ENCODE data around the genes KIAA1614, TEDDM1, NPL and LAMC1.

DNA sequence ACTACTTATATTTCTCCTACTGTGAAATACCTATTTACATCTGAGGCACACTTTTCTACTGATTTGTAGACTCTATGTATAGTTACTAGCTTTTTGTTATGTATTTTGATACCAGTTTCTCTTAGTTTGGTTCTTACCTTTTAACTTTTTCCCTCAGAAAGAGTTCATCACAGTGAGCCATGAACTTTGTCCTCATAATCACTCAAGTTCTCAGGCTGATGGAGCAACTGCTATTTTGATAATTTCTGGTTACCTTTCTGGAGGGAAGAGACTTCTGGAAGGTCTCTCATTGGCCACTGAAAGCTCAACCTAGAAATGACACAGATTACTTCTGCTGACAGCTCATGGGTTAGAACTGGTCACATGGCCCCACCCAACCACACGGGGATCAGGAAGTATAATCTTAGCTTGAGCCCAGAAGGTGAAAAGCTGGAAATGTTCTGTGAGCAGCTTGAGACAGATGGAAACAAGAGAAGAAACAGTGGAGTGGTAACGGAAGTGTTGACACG, 22.2 kb upstream of the XPR1 start:
- PRO-cap = no peak

- PRO-cap = no peak
These were observed at the start of gene KIAA1614 for GRCh38 chr1:180912682-180913347. KIAA1614 (plus strand) TSS chr1:180912897.

DNA sequence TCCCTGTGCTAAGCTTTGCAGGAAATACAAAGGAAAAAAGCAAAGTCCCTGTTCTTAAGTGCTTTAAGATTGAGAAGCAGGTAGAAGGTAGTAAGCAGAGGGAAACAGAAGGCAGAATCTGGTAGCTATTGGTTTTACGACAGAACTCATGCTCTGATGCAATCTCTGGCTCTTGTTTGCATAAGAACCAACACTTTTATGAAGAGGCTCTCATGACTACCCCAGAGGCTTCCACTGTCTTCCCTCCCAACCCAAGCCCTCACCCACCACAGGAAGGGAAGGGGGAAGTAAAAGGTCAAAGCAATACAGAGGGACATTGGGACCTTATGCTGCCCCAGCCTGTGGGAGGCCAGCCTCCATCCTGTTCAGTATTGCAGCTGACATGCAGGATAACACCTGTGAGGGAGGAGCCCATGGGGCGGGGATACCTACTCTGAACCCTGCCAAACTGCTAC, 9.2 kb downstream of the MR1 start:
- PRO-cap = no peak

- PRO-cap = no peak
These were observed 46.3 kb downstream of the IER5 start for GRCh38 chr1:181134517-181135438.

- PRO-cap = no peak
These were observed 132.5 kb downstream of the IER5 start for GRCh38 chr1:181221039-181221404.

DNA sequence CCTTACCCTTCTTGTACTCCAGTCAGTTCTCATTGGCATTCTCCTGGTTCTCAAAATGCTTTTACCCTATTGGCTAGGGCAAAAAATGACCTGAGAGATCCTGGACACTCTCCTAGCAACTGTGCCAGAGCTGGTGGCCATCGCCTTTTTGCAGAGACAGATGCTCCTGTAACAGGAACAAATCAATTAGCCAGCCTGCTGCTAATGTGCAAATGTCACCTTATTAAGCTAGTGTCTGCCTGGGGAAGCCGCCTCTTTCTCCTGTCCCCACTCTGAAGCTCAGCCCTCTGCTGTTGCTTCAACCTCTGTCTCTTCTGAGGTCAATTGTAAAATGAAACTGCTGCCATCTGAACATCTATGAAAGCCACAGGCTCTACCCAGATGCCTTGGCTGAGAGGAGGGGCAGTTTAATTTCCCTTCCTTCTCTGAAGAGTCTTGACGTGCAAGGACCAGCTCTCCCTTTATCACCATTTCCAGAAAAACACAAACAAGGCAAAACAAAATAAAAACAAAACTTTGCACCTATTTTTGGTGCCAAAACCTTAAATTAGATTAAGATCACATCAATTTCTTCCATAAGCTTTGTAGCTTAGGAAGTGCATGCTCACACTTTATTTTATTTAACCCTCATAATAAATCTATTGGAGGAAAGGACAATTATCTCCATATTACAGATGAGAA, 85.4 kb upstream of the CACNA1E start:
- PRO-cap = no peak

DNA sequence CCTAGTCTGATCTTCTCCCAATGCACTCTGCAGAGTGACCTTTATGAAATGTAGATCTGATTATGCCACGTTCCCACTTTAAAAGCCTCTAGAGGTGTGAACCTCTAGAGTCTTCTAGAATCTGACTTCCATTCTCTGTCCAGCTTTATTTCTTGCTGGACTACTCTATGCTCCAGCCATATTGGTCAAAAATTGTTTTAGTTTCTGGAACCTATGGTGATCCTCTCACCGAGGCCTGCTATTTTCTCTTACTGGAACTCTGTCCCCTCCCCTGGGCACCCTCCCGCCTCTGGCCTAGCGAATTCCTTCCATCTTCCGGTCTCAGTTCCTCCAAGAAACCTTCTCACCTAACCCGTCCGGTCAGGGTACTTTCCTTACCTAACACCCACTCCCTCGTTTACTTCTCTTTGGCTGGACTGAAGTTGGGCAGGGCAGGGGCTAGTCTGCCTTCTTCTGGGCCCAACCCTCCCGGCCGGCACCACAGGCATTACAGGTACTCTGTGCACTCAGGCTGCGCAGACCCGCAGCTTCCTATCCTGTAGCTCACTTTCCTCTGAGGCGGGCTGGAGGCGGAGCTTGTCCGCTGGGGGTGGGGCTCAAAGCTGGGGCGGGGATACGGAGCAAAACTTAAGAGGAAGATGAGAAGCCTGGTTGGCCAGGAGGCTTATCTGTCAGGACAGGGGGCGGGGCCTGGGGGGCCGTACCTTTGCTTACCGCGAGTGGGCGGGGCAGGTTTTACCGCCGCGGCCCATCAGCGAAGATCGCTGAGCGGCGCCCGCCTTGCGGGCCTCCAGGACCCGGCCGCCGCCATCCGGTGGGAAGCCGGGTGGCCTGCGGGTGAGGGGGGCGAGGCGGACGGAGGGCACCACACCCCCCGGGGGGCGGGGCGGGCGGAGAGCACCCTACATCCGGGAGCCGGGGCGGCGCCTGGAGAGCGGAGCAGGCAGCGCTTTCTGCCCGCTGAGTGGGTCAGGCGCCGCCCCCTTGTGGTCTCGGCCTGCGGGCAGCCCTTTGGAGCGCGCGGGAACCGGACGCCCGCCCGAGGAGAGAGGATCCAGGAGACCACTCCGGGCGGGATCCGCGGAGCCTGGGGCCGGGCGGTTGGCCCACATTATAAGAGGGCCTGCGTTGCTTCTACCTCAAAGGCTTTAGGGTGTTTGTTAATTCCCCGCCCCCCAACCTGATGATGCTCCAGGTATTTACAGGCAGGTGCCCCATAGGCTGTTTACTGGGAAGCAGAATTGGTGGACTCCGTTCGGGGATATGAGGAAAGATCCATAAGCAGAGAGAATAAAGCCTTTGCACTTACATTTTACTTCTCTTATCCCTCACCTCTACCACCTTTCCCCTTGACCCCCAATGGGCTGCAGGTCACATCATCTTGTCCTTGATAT, 31.9 kb downstream of the ZNF648 start:
- PRO-cap = bidirectional peak, plus-strand start at position 731 of the sequence, minus-strand start at position 550 of the sequence; unidirectional peak, plus-strand start at position 913 of the sequence

DNA sequence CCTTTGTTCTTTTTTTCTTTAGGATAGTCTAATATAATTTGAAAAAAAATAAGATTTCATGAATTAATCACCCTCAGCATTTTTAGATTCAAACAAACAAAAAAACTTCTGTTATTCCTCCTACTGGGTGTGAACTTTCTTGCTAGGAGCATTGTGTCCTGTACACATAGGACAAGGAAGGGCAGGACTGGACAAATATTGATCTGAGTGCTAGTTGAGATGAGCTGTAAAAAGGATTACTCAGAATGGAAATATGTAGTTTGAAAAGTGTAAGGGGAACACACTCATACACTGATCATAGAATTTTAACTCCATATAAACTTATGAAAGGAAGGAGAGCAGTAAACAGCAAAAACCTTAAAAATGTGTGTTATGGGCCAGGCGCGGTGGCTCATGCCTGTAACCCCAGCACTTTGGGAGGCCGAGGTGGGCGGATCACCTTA, 156.5 kb upstream of the ZNF648 start:
- PRO-cap = no peak

- PRO-cap = no peak
These were observed 150.0 kb downstream of the GLUL start for GRCh38 chr1:182241562-182242013.

DNA sequence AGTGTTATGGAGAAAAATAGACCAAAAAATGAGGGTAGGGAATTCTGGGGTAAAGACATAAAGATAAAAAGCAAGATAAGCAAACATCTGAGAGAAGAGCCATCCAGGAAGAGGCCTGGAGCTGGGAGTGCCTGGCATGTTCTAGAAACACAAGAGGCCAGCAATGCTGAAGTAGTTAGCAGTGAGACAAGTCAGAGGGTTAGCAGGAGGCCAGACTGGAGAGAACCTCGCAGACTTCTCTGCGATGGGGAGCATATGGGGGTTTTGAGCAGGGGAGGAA, 113.2 kb downstream of the GLUL start:
- PRO-cap = no peak

DNA sequence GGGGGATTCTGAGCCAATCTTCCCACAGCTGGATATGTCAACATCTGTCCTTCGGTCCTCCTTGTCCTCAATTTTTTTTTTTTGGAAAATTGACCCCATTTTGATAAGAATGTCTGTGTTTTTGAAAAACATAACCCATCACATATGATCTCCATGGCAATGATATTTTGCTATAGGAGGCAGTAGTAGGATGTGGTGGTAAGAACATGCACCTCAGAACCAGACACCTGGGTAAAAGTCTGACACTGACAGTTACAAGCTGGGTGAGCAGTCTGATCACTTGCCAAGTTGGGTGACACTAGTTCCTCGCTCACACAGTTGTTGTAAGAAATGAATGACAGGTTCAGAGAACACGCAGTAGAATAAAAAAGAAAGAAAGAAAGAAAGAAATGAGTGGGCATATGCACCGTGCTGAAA, 90.7 kb downstream of the GLUL start:
- PRO-cap = no peak

DNA sequence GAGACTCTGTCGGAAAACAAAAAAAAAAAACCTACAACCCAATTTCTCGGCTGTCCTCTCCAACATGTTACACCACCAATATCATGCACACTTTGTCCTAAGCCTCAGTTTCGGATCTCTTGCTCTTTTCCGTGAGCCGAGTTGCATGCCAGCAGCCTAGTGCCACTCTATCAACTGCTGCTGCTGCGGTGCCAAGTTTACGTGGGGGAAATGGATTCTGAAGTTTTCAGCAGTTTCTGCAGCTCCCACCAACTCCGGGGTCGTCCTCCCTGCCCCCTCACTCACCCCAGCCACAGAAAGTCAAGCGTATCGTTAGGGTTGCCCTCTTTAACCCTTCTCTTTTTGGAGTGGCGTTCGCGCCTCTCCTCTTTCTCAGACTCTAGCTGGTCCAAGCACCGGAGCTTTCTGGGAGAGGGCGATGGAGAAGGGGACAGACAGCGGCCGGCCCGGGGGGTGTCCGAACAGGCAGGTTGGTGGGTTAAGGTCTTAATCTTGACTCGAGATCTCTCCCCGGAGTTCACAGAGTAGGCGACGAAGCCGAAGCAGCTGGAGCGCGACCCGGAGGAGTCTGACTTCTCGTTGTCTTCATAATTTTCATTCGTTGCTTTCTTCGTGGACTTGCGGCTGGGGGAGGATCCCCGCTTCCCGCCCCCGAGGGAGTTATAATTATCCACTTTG, 1.2 kb downstream of the GLUL start:
- PRO-cap = no peak

DNA sequence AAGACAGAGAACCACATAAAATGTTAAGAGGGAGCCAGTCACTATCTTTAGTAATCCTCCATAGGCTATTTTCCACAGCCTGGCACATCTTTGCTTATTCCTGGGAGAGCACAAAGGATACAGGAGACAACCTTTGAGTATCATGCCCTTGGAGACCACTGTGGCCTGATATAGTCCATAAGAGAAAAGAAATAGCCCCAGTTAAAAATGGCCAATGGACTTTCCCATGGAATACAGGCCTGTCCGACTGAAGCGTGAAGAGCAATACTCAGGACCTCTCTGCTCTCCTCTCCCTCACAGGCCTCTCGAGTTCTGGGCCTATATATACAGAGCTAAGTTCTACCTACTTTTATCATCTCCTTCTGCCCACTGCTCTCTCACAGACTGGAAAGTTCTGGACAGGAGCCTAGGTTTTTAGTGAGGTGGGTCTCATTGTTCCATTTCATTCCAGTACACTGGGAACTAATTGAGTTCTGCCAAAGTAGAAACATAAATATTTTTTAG, at the start of gene TEDDM1:
Gene TEDDM1, minus strand, starts transcription at position 326 of the 504 bp plus-strand sequence.
- PRO-cap = no peak

- PRO-cap = bidirectional peak, plus-strand start at chr1:182789773, minus-strand start at chr1:182789622
These were observed at the start of gene NPL for GRCh38 chr1:182789089-182790106. NPL (plus strand) TSS chr1:182789773.

DNA sequence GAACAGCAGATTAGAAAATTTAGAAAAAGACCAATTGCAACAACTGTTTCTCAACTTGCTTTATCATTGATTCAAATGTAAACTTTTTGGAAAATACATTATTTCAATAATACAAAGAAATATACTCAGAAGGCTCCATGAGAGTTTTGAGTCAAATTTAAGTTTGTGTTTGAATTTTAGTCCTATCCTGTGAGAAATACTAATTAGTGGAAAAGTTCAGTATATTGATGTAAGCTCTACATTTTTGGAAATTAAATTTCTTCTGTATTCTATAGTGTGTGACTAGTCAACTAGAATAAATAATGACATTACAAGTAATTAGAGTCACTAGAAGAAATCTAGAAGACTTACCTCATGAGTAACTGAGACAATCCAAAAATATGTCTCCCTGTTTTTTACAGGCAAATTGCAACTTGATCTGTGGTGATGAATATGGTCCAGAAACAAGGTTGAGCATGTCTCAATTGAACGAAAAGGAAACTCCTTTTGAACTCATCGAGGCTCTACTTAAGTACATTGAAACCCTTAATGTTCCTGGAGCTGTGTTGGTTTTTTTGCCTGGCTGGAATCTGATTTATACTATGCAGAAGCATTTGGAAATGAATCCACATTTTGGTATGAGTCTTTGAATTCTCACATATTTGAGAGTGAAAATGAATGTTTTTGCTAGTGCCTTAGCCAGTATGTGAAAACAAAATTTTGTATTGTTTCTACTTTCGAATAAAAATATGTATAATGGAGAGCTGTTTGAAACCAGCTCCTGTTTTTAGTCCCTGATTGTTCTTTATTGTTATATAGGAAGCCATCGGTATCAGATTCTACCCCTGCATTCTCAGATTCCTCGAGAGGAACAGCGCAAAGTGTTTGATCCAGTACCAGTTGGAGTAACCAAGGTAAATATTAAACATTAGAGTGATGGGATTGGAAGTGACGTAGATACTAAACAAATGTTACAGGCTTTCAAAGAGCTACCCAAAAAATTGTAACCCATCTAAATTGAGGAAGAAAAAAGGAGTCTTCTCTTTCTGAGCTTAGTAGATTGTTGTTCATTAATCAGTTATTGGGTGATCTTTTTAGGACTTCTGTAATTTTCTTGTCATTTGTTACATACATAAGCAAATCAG, 36.9 kb downstream of the DHX9 start:
- PRO-cap = no peak

- PRO-cap = no peak
These were observed 48.8 kb downstream of the DHX9 start for GRCh38 chr1:182887919-182888435.

GRCh38 chr1:182953371-182953788, 414 bp upstream of the SHCBP1L start:
- PRO-cap = no peak

GRCh38 chr1:183023126-183024184, at the start of gene LAMC1:
LAMC1 (plus strand) TSS chr1:183023420.
- PRO-cap = no peak

- PRO-cap = no peak
These were observed 40.8 kb downstream of the LAMC2 start for GRCh38 chr1:183226676-183227368.

- PRO-cap = no peak
These were observed 53.1 kb downstream of the LAMC2 start for GRCh38 chr1:183239201-183239613.

All from natural killer cell (primary cell).